ENCODE measurements around the genes POMP and UBL3.

- RAMPAGE, long total RNA = start-site peak on the plus strand at chr13:28659113-28659173, 19,843 and 8,041 reads in 2 replicates
- RRBS = 1% methylated on average over 22 of the region's 45 CpGs
Observed at GRCh38 chr13:28658669-28659276, at the start of gene POMP. Gene POMP (plus strand): TSS chr13:28659130.

DNA sequence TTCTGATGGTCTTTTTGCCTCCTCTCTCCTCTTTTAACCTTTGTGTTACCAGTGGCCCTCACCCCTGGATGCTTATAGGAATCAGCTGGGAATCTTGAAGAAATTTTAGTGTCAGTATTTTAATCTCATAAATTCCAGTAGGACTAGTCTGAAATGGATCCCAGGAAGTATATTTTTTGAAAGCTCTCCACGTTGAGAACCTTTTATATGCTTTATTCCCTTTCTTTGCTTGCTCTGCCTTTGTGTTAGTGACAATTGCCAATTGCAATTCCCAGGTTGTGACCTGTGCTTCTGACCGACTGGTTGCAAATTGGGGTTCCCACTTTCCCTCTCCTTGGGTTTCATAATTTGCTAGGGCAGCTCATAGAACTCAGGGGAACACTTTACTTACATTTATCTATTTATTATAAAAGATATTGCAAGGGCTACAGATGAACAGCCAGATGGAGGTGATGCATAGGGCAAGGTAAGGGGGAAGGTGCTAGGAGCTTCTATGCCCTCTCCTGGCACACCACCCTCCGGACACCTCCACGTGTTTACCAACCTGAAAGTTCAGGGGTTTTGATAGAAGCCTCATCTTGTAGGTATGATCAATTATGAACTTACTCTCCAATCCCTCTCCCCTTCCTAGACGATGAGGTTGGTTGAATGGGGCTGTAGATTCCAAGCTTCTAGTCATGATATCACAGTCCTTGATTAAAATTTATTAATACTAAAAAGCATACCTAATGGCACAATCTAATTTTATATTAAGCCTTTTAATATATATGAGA is 21.1 kb downstream of the POMP start:
- RAMPAGE, long total RNA = no peak
- RRBS = no CpG with 5 or more reads among the region's 5 CpGs

GRCh38 chr13:28744056-28744519 is 25.3 kb upstream of the SLC46A3 start:
- RAMPAGE, long total RNA = no peak
- RRBS = no CpG with 5 or more reads among the region's 6 CpGs

DNA sequence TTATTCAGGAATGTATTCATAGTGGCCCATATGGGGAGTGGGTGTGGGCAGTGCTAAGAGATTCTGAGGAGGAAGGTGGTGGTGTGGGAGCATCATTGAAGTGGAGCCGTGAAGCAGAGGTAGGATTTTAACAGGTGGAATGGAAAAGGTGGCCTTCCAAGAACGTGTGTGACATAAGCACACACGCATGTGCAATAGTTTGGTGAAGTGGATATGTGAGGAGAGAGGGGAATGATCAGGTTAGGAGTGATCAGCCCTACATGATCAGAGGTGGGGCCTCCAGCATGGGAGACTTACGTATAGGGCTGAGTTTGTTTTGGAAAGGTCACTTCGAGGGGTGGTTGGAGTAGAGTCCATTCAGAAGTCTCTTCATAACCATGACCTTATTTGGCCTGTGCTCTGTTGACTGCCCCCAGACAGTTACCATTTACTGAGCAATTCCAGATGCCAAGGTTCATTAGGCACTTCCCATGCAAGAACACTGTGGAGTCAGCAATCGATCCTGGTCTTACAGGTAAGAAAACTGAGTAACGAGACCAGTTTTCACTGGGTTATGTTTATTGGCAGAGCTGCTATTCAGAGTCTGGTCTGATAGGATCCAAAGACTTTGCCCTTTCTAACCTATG is 134.5 kb downstream of the MTUS2 start:
- RAMPAGE, long total RNA = no peak
- RRBS = no CpG with 5 or more reads among the region's 7 CpGs

DNA sequence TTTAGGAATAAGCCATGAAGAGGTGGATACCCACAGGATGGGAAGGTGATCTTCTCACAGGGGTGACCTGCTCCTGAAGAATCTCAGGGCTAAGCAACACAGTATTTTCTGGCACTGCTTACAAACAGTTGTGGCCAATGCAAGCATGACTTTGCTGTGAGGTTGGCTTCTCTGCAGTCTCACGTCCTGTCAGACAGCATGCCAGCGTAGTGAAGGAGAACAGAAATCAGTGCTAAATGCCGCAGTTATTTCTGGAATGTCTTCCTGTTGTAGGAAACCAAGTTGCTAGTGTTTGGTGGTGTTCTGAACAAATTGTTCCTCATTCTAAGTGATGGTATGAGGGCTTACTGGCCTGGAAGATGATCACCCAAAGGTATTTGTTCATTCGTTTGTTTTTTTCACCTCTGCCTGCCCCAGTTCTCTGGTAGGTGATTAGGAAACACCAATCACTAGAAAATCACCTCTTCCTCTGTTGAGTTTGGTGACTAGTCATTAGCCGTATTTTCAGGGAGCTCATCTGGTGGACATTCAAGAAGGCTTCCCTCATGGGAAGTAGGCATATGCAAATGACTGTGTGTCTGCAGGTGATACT is 320.2 kb downstream of the MTUS2 start:
- RAMPAGE, long total RNA = no peak
- RRBS = no CpG with 5 or more reads among the region's 5 CpGs

DNA sequence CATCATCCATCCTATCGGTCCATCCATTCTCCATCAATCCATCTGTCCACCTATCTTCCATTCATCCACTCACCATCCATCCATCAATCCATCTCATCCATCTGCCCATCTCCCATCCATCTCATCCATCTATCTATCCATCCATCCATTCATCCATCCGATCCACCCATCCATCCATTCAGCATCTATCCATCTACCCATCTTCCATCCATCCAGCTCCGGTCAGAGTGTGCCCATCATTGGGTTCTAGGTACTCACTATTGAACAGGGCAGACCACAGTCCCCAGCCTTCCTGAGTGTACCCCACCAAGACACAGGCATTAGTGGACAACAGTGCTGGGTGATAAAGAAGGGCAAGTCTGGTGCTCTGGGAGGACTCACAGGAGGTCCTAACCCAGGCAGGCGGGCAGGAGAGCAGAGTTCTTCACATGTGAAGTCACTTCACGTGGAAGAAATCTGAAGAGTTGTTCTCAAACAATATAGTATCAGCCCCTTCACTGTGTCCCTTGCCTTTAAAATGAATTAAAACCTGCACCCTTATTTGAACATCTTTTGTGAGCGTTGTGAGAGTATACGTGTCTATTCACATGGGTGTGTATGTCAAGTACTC is 75.4 kb downstream of the SLC7A1 start:
- RAMPAGE, long total RNA = no peak
- RRBS = no CpG with 5 or more reads among the region's 7 CpGs

DNA sequence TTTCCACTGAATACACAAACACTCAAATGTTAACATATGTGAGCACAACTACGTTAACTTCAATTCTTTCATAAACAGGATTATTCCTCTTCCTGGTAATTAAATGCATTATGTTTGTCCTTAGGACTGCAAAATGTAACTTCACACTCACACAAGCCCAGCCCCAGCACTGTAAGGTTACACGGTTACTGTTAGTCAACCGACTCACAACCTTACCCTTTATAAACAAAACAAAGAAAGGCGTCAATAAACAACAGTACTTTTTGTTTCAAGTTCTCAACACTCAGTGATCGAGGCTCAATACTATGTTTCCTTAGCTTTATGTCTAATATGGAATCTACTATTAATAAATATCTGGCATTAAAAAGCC is 1.9 kb downstream of the UBL3 start:
- RAMPAGE, long total RNA = no peak
- RRBS = no CpG with 5 or more reads among the region's 5 CpGs

DNA sequence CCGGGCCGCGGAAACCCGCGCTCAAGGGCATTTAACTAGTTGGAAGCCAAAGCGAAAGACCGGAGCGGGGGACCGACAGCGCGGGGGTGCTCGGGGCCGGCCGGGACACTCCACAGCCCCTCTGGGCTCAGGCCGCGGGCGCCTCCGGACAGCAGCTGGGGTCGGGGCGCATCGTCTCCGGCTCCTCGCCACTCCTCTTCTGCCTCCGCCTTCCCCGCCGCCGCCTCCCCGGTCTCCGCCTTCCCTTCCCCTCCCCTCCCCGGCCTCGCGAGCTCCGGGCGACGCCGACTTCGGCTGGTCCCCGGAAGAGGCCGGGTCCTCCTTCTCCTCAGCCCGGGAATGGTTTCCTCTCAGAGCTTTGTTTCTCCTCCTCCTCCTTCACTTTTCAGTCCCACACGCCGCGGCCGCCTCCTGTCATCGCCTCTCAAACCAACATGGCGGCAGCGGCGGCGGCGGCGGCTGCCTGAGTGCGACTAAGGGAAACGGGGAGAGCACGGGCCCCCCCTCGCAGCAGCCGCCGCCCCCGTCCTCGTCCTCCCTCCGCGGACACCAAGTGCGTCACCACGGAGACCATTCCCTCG is at the start of gene UBL3:
Gene UBL3, minus strand, starts transcription at position 475 of the 581 bp plus-strand sequence.
- RAMPAGE, long total RNA = no peak
- RRBS = 3% methylated on average over 22 of the region's 64 CpGs

DNA sequence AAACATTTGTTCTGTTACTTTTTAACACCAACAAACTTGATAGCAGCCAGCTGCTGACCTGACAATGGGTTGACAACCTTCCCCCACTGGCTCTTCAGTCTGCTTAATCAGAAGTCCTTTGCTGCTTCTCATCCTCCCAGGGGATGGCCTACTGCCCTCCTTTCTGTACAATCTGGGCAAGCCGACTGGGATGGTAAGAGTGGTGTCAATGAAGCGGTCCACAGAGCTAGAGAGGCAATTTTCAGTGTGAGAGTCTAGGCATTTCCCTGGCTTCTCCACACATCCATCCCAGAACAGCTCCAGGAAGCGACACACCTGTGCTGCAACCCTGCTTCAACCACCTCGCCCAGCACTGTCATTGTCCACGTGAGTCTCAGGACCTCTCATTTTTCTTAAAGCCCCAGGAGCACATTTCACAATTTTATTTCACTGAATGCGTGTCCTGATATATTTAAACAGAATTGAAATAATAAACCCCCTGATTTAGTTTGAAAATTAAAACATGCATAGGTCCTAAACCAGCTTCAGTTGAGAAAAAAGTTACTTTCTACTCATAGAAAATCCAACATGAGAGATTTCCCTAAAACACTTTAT is 15.5 kb upstream of the UBL3 start:
- RAMPAGE, long total RNA = no peak
- RRBS = no CpG with 5 or more reads among the region's 6 CpGs

- RAMPAGE, long total RNA = no peak
- RRBS = no CpG with 5 or more reads among the region's 6 CpGs
Observed at GRCh38 chr13:29925221-29925815, 74.9 kb upstream of the UBL3 start.

DNA sequence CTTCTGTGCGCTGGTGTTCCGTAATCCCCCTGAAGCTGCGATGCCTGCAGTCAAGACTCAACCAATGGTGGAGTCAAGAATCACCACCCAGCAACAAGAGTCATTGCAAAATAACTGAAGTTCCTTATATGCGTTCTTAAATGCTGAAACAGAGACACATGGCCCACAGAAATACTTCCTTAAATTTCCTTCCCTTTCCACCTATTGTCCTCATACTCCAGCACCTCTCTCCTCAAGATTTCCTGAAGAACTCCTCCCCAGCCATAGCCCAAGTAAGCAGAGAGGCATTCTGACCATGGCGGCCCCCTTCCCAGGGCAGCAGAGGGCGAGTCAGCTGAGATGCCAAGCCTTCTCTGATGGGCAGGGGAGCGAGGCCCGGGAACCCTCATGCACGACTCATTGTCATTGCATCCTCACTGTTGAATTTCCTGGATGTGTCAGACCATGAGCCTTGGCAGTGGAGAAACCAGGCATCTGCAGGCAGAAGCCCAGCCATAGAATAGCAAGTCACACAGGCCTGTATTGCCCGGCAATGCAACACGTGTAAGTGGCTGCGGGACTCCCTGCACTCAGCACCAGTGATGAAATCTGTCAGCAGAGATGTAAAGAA is 200.0 kb downstream of the KATNAL1 start:
- RAMPAGE, long total RNA = no peak
- RRBS = 61% methylated on average over 3 of the region's 12 CpGs

GRCh38 chr13:30148621-30148866 is 158.8 kb downstream of the KATNAL1 start:
- RAMPAGE, long total RNA = no peak
- RRBS = no CpG with 5 or more reads among the region's 8 CpGs

GRCh38 chr13:30182119-30182495 is 125.2 kb downstream of the KATNAL1 start:
- RAMPAGE, long total RNA = no peak
- RRBS = no CpG with 5 or more reads among the region's 1 CpG

DNA sequence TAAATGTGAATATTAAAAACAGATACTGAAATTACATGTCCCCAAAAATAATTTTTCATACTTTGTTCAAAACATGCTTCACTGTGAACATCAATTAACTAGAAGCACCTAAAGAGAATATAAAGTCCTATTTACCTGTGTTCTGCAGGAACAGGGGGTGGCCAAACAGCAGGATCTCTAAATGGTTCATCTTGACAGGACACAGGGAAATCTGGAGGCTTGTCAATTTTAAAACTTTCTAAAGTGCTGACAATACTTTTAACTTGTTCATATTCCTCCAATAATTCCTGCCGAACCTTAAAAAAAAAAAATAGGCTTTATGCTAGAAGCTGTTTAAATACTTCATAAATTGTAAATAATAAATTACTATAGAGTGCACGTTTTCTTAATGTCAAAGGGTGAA is 27.4 kb downstream of the KATNAL1 start:
- RAMPAGE, long total RNA = no peak
- RRBS = no CpG with 5 or more reads among the region's 2 CpGs

DNA sequence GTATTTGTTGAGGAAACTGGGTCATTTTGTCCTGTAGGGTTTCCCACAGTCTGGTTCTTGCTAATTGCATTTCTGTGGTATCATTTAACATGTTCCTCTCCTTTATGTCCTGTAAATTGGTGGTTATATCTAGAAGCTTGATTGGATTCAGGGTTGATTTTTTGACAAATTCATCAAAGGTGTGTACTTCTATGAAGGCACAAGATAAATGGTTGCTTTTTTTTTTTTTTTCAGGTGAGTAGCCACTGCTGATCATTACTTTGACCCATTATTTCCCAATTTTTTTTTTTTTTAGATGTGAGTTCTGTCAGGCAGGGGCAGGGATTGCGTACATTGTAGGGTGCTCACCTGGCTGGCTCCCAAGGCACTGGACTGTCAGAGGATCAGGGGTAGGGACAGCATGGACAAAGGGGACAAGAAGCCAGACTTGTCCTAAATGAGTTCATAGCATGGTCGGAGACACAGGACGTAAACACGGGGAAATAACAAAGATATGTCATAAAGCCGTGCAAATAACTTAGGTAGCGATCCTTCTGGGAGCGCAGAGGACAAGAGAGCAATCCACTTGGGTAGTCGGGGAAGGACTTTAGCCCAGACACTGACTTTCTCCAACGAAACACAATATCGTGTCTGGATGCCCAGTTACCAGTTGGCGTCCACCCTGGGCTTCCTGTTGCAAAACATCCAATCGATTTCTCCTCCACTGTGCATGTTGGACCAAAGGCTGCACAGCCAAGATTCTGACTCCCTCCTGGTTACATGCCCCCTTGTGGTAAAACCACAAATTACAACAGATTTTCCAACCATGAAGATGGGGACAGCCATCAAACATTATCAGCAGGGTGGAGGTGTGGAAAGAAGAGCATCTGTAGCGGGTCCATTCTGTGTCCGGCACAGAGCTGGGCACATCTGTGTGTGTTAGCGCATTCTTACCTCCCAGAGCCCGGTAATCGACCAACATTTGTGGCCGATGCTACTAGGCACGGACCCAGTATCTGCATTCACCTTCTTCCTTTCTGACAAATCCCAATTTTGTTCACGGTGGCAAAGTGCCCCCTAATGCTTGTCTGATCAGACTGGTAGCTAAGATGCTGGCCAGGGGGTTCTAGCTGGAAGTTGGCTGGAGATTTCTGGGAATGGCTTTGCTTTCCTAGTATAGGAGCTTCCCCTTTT is 27.5 kb upstream of the KATNAL1 start:
- RAMPAGE, long total RNA = no peak
- RRBS = 59% methylated on average over 3 of the region's 20 CpGs

DNA sequence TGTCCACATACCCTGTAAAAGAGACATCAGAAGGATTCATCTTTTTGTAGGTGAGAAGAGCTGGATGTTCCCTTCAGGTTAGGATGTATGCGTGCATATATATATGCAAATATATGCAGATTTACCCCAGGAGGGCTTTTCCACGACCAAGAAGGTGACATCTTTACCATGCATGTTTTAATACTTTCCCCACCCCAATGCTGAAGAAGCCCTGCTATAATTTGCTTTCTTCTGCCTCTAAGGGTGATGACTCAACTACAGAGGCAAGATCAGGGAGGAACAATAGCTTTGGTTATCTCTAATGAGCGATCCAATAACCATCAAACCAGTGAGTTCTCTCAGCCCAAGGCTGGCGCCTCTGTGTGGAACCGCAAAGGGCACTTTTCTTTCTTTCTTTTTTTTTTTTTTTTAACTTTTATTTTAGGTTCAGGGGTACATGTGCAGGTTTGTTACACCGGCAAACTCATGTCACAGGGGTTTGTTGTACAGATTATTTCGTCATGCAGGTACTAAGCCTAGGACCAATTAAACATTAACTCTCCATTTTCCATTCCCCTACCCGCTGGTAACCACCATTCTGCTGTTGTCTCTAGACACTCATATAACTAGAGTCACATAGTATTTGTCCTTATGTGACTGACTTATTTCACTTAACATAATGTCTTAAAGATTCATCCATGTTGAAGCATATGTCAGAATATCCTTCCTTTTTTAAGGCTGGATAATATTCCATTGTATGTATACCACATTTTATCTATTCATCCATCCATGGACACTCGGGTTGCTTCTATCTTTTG is 25.7 kb upstream of the UBE2L5 start:
- RAMPAGE, long total RNA = no peak
- RRBS = no CpG with 5 or more reads among the region's 9 CpGs

DNA sequence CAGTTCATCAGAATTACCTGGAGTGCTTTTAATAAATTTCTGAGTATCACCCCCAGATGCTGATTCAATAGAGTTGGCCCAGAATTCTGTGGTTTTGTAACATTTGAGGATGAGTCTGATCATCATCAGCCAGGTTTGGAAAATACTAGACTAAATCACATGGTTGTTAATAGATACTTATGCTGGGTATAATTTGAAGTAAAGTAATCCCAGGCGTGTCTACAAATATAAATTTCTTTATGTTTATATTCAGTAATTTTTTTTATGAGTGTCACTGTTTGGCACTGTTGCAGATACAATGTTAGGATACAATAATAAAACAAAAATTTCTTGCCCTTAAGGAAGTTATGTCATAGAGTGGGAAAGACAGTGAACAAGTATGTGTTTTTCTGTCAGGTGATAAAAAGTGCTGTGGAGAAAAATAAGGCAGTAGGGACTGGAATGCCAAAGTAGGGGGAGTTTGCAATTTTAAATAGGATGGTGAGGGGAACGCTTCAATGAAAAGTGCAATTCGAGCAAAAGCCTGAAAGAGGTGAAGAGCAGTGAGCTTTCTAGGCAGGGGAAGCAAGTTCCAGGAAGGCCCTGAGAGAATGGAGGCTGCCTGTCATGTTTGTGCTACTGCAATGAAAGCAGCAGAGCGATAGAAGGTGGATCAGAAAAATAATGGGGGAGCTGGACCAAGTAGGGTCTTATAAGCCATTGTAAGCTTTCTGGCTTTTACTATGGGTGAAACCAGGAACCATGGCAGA is 5.1 kb downstream of the USPL1 start:
- RAMPAGE, long total RNA = no peak
- RRBS = no CpG with 5 or more reads among the region's 4 CpGs

DNA sequence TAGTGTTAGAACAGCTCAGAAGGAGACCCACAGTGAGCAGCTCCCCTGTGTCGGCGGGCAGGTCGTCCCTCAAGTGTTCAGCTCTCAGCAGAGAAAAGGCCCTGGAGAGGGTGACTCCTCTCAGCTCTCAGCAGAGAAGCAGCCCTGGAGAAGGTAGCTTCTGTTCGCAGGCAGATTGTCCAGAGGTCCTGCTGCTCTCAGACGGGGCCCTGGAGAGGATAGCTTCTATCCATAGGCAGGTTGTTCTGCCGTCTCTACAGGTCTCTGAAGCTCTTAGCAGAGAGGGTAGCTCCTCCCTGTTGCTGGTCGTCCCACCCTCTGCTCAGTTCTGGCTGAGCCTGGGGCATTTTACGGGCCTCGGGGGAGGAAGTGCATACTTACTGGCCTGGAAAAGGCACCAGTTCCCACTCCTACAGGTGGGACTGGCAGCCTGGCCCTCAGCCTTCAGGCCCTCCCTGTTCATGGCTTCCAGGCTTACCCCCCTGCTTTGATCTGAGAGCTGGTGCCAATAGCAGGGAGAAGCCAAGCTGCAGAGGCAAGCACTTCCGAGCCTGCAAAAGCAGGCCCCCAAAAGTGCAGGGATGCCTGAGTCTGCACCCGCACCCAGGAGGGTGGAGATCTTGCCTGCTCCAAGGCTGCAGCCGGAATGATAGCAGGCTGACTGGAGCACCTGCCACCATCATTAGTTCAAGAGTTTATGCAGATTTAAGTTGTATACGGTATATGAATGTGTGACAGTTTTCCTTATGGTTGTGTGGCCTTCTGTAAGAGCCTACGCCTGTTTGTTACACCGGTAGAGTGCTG is 42.3 kb downstream of the USPL1 start:
- RAMPAGE, long total RNA = no peak
- RRBS = no CpG with 5 or more reads among the region's 15 CpGs

DNA sequence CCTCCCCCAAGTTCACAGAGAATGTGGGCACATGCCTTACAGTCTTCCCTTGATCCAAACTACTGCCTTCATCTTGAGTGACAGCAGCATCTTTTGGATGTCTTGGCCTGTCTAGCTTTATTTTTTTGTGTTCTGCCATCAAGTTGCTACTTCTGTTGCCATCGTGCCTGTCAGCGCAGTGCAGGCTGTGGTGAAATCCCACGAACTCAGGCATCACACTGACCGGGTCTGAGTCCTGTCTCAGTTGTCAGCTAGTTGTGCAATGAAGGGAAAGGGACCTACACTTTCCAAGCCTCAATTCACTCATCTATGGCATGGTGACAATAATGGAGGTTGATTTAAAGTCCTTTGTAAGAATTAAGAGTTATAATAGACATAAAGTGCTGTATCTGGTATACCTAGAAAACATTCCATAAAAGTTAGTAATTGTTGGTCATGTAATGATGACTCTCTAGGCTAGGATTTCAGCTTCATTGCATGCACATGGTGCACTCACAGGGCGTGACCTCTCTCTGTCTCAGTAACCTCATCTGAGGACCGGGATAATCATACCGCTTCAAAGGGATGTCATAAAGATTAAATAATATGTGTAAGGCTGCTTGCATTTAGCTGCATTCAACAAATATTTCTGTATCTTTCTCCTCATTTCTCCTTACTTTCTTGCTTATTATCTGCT is 16.4 kb upstream of the ALOX5AP start:
- RAMPAGE, long total RNA = no peak
- RRBS = no CpG with 5 or more reads among the region's 7 CpGs

- RAMPAGE, long total RNA = no peak
- RRBS = 29% methylated on average over 2 of the region's 6 CpGs
Observed at GRCh38 chr13:30859042-30859769, 46.9 kb upstream of the MEDAG start.